ENCODE results near the genes PARP1, PSEN2 and PRSS38.

DNA sequence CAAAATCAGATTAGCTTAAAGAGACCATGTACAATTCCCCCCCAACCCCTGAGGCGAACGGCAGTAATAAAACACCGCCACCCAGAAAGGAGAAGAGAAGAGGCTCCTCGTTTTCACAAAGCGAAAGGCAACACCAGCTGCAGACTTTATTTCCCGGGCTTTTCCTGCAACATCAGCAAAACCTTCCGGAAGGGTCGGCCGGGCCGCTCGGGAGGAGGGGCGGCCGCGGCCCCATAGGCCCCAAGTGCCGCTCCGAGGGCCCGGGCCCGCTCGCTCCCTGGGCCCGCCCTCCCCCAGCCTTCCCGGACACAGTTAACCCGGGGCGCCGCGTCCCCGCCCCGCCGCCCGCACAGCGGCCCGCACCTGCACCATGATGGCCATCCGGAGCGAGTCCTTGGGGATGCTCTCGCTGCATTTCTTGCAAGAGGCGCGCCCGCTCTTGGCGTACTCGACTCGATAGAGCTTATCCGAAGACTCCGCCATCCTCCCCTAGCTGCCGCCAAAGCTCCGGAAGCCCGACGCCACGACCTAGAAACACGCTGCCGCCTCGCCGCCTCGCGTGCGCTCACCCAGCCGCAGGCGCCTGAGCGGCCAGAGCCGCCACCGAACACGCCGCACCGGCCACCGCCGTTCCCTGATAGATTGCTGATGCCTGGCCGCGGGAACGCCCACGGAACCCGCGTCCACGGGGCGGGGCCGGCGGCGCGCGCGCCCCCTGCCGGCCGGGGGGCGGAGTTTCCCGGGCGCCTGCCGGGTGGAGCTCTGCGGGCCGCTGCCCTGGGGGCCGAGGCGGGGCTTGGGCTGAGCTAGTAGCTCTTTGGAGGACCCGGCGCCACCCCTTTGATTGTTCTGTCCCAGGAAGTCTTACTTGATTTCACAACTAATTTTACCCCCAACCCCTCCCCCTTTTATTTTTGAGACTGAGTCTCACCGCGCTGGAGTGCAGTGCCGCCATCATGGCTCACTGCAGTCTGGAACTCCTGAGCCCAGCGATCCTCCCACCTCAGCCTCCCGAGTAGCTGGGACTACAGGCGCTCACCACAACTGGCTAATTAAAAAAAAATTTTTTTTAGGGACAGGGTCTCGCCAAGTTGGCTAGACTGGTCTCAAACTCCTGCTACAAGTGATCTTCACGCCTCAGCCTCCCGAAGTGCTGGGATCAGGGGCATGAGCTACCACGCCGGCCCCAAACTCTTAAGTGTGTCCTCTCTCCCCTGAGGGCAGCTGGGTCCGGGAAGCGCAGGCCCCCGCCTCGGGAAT, at the start of gene PARP1:
PARP1 (minus strand) TSS at position 647 of the 1,260 bp plus-strand sequence.
- PRO-cap: bidirectional peak, plus-strand start at position 923 of the sequence, minus-strand start at position 636 of the sequence

DNA sequence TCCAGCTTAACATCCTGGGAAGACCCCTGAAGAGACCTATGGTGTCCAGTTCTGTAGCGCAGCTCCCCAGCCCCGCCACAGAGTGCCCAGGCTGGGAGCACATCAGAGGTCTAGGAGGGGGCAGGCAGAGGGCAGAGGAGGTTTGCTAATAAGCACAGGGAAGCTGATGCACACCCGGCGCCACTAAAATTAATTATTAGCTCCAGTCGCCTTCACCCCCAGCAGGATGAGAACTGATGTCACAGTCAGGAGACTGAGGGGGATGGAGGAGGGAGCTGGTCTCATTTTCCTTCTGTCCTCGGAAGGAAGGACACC, 38.4 kb downstream of the STUM start:
- PRO-cap: no peak

- PRO-cap: no peak
These were observed 94.6 kb downstream of the STUM start for GRCh38 chr1:226643046-226643619.

GRCh38 chr1:226645730-226646592, 93.1 kb downstream of the ITPKB start:
- PRO-cap: no peak

GRCh38 chr1:226647141-226647647, 91.9 kb downstream of the ITPKB start:
- PRO-cap: no peak

GRCh38 chr1:226658068-226659363, 80.6 kb downstream of the ITPKB start:
- PRO-cap: no peak

GRCh38 chr1:226703705-226703869, 35.5 kb downstream of the ITPKB start:
- PRO-cap: no peak

GRCh38 chr1:226870175-226870688, at the start of gene PSEN2:
Gene PSEN2, plus strand, starts transcription at chr1:226870616.
- PRO-cap: bidirectional peak, plus-strand start at chr1:226870620, minus-strand start at chr1:226870502

DNA sequence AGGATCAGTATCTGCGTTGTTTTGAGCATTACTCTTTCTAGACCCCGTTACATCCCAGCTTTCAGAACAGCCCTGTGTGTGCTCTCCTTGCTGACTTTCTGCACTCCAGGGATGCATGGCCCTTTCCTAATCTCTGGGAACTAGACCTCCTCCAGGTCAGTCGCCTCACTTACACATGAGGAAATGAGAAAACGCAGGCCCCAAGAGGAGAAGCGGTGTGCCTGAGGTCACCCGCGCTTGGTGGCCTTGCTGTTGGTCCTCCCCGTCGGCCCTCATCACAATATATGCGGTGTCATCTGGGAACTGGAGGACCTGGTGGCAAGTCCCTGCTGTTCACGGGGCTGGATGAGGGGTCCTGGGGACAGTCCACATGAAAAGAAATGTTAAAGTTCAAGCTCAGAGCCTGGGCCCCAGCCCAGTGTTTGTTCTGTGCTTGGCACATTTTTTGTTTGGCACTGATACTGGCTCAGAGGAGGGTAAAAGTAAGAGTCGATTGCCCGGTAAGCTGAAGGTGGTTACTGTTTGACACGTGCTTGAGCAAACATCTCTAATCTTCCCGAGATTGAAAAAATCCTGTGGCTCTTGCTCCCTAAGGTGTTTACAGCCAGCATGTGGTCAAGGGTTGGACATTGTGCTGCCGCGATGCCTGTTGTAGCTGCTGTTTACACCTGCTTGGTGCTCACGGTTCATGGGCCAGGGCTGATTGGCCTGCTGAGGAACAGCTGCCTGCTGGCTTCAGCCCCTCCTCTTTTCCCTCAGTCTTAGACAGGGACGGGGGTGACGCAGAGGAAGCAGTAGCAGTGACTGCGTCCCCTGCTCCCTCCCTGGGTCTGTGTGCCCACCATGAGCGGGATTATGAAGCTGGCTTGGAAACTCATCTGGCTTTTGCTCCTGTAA, 5.2 kb downstream of the COQ8A start:
- PRO-cap: no peak

DNA sequence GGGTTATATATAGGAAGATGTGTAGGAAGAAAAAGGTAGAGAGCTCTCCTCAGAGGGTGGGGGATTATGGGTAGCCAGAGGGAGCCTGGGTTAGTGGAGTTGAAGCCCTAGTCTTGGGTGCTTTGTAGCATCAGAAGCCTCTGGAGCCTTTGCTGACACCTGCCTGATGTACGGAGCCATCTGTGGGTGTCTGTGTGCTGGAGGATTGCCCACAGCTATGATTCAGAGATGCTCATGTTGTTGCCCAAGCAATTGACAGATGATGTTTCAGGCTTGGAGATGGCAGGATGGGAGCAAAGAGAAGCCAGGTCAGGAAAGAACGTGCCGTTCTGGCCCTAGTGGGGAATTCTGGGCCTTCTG, 27.5 kb downstream of the COQ8A start:
- PRO-cap: no peak

DNA sequence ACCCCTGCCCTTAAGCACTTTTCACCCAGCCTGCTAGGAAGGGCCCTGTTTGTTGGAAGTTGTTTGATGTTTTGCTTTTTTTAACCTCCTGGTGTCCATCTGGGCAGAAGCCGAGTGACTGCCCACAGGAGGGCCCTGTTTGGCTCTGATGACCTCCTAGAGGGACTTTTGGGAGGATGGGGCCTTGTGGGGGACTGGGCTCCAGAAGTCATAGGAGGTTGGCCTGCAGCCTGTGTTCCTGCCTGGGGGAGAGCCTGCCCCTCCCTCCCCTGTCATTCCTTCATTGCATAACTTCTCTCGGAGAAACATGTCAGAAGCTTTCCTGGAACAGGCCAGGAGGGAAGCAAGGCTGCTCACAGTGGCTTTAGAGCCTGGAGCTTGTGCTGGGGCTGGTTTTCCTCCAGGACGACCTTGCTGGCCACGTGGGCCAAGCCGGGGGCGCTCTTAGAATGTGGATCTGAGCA, 33.9 kb downstream of the COQ8A start:
- PRO-cap: no peak

DNA sequence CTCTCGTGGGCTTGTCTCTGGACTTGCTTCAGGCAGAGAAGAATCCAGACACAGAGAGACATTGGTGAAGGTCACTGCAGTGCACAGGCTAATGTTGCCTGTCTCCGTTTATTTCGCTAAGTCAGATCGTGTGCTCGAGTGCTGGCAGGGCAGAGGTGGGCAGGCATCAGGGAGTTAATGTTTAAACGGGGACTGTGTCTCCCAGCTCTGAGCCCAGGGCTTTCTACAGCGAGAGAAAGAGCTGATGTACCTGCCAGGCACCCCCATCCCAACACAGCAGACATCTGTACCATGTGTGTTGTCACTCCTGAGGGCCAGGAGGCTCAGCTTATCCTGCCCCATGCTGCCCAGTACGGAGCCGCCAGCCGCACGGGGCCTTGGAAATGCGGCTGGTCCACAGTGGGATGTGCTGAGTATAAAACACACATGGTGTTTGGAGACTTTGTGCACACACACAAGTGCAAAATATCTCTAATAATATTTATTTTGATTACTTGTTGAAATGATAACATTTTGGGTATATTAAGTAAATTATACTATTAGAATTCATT, 35.0 kb downstream of the COQ8A start:
- PRO-cap: no peak

GRCh38 chr1:227139486-227139977, 178.8 kb downstream of the CDC42BPA start:
- PRO-cap: no peak

DNA sequence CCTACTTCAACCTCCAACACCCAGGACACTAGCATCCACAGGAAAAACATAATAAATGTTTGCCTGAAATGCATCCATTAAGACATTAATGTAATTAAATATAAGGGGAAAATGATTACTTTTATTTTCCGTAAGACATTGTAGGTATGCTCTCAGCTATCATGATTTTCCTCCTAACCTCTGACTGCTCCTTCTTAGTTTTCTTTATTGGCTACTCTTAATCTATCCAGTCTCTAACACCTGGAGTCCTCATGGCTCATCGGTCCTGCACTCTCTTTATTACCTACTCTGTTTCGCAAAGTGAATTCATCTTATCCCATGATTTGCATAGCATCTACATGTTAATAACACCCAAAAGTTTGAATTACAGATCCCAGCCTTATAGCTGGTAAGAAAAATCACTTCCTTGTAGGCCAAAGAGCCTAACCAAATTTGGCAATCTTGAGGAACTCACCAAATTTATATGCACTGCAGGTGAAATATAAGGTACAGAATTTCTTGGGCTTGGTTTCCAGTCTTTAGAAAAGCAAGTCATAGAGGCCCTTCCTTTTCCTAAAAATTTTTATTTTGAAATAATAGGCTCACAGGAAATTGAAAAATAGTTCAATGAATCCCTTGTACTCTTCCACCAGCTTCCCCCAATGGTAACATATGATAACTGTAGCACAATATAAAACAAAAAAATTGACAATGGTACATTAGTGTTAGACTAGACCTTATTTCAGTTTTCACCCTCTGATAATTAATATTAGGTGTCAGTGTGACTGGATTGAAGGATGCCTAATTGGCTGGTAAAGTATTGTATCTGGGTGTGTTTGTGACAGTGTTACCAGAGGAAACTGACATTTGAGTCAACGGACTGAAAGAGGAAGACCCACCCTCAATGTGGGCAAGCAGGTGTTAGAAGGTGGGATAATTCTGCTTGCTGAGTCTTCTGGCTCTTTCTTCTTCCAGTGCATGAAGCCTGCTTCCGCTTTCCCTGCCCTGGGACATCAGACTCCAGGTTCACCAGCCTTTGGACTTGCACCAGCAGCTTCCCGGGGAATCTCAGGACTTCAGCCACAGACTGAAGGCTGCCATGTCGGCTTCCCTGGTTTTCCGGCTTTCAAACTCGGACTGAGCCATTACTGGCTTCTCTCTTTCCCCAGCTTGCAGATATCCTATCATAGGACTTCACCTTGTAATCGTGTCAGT, 136.0 kb downstream of the CDC42BPA start:
- PRO-cap: no peak

GRCh38 chr1:227311605-227312305, 6.5 kb downstream of the CDC42BPA start:
- PRO-cap: no peak

DNA sequence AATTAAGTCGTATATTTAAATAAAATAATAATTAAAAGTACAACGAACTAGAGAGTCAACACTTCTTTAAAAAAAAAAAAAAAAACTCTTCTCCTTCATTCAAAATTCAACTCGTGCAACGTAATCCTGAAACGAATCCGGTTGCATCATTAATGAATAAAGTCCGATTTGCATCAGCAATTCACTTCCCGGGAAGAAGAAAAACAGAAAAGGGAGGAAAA, 938 bp downstream of the CDC42BPA start:
- PRO-cap: no peak

DNA sequence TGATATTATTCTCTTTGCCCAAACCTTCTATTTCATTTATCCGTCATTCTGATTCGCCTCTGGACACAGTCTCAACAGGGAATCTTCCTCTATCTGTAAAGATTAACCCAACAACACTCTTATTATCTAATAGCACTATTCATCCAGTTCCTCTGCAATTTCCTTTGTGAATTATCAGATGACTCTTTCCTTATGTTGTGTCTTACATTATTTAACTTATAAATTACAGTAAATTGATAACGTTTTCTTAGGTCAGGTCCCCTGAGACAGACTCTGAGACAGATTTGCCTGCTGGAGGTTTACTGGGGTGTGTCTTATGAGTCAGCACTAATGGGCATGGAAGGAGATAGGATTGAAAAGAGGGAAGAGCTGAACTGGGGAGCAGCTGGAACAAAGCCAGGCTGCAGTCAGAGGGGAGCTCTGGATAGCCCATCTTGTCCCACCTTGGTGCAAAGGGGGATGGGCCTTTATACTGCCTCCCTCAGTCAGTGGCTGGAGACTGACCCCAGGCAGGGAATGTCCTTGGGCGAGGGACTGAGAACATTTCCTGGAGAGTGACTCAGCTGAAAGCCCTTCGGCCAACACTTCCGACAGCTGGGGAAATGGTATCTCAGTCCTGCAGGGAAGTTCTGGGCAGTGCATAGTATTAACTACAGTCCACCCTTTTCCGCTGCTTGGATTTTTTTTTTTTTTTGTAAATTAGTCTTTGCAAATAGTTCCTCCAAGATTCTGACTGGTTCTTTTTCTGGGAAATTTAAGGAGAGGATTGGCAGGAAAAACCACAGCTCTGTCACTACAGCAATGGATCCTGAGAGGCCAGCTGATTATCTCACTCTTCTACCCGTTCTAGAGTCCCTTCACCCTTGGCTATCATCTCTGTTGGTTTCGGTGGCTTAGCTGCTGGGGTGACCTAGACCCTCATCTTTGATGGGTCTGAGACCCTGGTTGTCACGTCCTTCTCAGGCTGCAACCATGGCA, 39.0 kb upstream of the CDC42BPA start:
- PRO-cap: no peak

DNA sequence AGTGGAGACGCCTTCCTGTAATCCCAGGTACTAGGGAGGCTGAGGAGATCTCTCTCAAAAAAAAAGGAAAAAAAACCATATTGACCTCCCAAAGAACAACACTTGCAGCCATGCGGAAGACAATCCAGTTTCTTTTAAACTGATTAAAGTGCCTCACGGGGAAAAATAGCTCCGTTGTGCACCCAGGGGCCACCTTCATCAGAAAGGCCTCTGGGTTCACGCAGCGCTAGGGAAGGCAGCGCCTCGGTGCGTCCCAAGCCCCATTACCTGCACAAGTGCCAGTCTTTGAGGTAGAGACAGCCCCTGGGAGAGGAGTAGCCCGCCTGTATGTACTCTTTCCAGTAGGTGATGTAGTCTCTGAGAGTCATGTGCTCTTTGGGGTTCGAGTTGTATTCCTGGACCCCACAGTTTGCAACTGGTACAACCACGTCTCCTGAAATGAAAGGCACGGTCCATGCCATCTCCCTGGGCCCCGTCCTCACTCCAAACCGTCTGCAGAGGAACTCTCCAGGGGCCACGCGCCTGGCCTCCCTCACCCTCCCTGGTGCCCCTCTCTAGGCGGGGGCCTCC, 633 bp downstream of the JMJD4 start:
- PRO-cap: no peak

DNA sequence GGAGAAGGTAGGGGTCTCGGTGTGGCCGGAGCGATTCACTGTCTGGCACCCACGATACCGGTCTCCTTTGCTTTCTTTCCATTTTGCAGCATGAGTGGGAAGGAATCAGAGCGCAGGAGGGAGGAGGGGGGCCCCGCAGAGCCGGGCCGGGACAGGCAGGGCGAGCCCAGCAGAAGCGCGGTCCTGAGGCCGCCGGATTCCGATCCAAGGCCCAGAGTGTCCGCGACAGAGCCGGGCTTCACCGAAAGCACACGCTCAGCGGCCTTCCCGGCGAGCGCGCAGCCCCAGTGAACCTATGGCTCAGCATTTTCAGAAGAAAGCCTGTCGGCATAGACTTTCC, 28.0 kb upstream of the PRSS38 start:
- PRO-cap: no peak

GRCh38 chr1:227815638-227815837, at the start of gene PRSS38:
Gene PRSS38, plus strand, starts transcription at chr1:227815675.
- PRO-cap: no peak